Testis (tissue), 5 donors: ENCODE measurements around a stretch of chr2.

DNA sequence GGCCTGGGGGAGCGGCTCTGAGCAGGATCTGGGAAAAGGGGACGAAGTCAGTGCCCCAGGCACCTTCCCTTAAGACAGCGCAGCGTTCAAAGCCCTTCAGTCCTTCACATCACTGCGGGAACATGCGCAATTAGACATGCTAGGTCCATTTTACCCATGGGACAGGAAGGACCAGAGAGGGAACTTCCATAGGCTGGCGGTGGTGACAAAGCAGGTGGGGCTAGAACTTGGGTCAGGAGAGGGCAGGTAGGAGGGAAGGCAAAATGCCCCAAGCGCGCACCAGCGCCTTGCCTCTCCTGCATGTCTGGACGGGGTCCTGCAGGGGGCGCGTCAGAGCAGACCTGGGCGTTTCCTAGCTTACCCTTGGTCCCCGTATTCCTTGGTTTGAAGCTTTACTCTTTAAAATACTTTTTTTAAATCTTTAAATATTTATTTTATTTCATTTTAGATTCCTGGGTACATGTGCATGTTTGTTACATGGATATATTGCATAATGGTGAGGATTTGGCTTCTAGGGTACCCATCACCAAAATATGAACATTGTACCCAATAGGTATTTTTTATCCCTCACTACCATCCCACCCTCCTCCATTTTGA is 59.8 kb upstream of the IL1RL1 start:
- PRO-cap, 3 experiments: peak in 1 of 3 experiments; most common minus-strand start position 306 of the sequence (in 1)
- RAMPAGE, long total RNA, 2 experiments: no peak in any of the 2 experiments
- RRBS: no CpG with 5 or more reads among the region's 15 CpGs

DNA sequence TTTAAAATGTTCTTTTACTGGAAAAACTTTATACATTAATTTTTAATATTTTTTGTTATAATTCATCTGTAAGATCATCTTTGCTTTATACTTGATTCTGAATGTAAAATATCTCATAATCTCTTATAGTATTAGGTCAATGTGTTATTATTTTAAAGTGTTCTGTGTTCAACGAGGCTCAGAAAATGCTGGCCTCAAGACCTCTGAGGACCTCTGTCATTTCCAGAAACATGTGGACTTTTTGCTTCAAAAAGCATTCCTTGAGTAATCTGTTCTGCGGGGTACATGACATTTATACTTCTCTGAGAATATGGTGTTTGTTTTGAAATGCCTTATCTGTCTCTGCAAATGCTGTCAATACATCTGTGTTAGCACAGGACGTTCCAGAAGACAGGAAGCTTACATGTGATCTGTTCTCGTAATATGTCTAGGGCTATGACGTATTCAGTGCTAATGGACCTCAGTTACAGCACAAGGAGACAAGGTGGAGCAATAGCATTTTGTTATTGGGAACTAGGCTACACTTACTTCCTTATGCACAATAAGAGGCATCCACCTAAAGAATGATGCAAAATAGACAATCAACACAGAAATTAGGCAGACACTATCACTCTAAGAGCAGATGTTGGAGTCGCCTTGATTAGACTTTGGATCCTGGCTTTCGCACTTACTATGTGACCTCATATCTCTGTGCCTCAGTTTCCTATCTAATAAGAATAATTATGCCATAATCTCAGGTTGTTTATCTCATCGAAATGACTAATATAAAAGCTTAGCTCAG is 37.6 kb upstream of the IL1RL1 start:
- PRO-cap, 3 experiments: peak in 1 of 3 experiments; most common minus-strand start position 349 of the sequence (in 1)
- RAMPAGE, long total RNA, 2 experiments: no peak in any of the 2 experiments
- RRBS: no CpG with 5 or more reads among the region's 8 CpGs

DNA sequence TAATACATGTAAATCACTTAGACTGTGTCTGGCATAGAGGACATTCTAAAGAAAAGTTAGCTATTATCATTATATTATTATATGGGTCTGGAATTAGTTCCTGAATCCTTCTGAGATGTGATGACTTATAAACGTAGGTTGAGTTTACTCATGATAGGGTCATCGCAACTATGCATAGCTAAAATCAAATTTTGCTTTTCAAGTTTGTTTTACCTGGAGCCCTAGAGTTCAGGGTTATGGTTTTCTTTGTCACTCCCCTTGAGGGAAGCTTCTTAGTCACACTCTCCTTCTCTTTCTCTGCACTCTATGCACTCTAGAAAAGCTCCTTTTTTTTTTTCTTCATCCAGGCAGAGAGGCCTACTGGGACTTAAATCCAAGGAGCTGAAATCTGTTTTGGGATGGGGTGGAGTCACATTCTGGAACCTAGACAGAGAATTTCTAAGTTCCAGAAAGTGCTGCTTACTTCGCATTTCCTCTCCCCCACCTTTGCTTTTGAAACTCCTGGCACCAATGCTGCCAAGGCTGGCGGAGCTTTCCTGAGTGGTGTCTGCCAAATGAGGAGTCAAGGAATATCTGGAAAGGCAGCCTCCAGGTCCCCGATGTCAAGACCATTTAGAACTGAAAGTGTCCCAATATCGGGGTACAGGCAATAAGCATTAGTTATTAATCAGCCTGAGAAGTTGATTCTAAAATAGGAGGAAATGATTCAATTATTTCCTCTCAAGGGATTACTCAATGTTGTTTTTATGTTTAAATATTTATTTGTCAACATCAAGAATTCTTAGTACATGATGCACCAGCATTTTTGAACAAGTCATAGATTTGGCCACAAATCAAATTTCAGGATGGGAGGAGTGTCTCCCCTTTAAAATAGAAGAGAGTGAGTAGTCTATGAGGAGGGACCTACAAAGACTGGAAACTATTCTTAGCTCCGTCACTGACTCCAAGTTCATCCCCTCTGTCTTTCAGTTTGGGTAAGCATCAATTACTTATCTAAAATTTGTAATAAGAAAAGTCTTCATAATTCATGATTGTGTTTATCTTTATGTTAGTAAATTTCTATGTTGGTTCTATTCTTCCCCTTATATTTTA is 18.9 kb upstream of the IL18R1 start:
- PRO-cap, 3 experiments: no peak in any of the 3 experiments
- RAMPAGE, long total RNA, 2 experiments: no peak in any of the 2 experiments
- RRBS: no CpG with 5 or more reads among the region's 7 CpGs

- PRO-cap, 3 experiments: no peak in any of the 3 experiments
- RAMPAGE, long total RNA, 2 experiments: no peak in any of the 2 experiments
- RRBS: no CpG with 5 or more reads among the region's 8 CpGs
These were observed 372.6 kb upstream of the POU3F3 start for GRCh38 chr2:104481274-104481786.

- PRO-cap, 3 experiments: no peak in any of the 3 experiments
- RAMPAGE, long total RNA, 2 experiments: no peak in any of the 2 experiments
- RRBS: 16% methylated on average over 1 of the region's 23 CpGs
These were observed 195.7 kb upstream of the POU3F3 start for GRCh38 chr2:104657986-104658782.

- PRO-cap, 3 experiments: no peak in any of the 3 experiments
- RAMPAGE, long total RNA, 2 experiments: no peak in any of the 2 experiments
- RRBS: no CpG with 5 or more reads among the region's 2 CpGs
These were observed 95.9 kb upstream of the POU3F3 start for GRCh38 chr2:104758029-104758355.

DNA sequence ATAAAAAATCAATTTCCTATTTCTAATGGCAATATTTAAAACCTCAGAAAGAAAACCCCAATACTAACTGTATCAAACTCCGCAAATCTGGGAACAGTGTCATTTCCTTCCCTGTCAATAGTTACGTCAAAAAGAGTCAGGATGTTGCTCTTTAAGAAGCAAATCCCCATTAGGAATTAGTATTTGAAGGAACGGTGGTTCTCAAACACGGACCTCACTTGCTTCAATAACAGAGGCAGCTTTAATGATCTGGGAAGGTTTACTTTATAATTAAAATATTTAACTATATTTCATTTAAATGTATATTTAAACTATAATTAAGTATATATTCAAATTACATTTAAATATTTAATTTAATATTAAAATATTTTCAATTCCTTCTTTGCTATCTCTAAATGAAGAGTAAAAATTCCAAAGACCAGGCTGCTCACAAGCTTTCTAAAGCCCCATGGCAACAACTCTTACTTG is 63.1 kb upstream of the POU3F3 start:
- PRO-cap, 3 experiments: no peak in any of the 3 experiments
- RAMPAGE, long total RNA, 2 experiments: no peak in any of the 2 experiments
- RRBS: no CpG with 5 or more reads among the region's 4 CpGs

GRCh38 chr2:104855009-104855926 is 1.4 kb downstream of the POU3F3 start:
- PRO-cap, 3 experiments: peak in 1 of 3 experiments; most common plus-strand start chr2:104855421 (in 1)
- RAMPAGE, long total RNA, 2 experiments: no peak in any of the 2 experiments
- RRBS: 2% methylated on average over 32 of the region's 134 CpGs

- PRO-cap, 3 experiments: no peak in any of the 3 experiments
- RAMPAGE, long total RNA, 2 experiments: no peak in any of the 2 experiments
- RRBS: no CpG with 5 or more reads among the region's 6 CpGs
These were observed 61.1 kb upstream of the MRPS9 start for GRCh38 chr2:104976549-104977315.

DNA sequence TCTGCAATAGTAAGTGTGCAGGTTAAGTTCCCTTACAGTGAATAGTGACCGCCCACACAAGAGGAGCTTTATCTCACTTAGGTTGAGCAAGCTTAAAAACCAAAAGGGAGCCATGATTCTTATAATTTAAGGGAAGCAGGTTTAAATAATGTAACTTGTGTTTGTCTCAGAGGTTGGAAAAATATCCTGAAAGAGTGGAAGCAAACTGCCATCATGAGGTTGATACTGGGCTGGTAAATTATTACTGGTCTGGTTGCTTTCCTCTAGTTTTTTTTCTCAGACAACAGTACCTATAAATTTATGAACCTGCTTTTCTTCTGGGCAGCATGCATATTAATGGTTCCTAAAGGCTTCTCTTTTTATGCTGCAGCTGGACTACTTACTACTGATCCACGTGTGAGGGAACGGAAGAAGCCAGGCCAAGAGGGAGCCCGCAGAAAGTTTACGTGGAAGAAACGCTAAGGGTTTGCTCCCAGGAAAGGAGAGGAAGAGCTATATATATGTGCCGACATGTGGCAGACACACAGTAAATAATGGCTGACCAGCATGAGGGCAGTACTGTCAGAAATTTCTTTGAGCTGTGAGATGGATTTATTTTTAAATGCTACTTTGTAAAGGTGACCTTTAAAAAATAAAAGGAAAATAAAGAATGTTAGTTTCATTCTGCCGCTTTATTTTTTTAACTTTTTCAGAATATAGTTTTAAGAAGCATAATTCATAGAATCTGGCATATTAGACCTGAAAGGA is 61.6 kb downstream of the MRPS9 start:
- PRO-cap, 3 experiments: no peak in any of the 3 experiments
- RAMPAGE, long total RNA, 2 experiments: no peak in any of the 2 experiments
- RRBS: no CpG with 5 or more reads among the region's 8 CpGs

- PRO-cap, 3 experiments: no peak in any of the 3 experiments
- RAMPAGE, long total RNA, 2 experiments: no peak in any of the 2 experiments
- RRBS: no CpG with 5 or more reads among the region's 4 CpGs
These were observed 87.6 kb downstream of the MRPS9 start for GRCh38 chr2:105125444-105125926.

DNA sequence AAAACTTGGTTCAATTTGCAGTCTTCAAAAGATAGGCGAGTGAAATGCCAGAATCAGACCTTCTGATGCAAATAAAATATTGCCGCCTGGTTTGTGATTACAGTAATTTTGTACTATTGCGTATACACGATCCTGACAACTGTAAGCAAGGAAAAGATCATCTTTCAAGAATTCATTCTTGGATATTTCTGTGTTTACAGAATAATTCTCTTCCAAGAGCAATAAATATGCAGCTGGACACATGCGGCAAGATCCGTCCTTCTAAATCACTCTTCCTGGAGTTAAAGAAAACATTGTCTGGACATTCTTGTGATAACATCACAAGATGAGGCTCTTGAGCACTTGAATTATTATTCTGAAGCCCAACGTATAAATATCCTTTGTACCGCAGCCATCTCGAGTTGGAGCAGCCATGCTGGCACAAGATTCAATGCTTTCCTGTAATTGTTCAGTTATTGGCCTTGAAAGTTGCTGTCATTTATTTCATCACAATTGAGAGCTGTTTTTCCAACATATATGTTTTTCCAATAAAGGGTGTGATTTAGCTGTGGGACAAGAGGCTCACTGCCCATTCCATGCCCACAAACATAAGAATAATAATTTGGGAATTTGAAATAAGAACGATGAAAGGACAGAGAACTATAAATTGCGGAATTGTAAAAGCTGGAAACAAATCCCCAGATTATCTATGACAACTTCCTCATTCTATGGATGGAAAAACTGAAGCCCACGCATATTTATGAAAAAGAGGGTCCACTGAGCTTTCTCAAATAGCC is 9.8 kb downstream of the FHL2 start:
- PRO-cap, 3 experiments: no peak in any of the 3 experiments
- RAMPAGE, long total RNA, 2 experiments: no peak in any of the 2 experiments
- RRBS: no CpG with 5 or more reads among the region's 12 CpGs

GRCh38 chr2:105393730-105394519 is 4.9 kb downstream of the FHL2 start:
- PRO-cap, 3 experiments: peak in 3 of 3 experiments; most common plus-strand start chr2:105394087 (in 2); most common minus-strand start chr2:105393824 (in 1)
- RAMPAGE, long total RNA, 2 experiments: no peak in any of the 2 experiments
- RRBS: no CpG with 5 or more reads among the region's 15 CpGs

GRCh38 chr2:105396089-105397334 is 2.3 kb downstream of the FHL2 start:
- PRO-cap, 3 experiments: peak in 1 of 3 experiments; most common plus-strand start chr2:105397222 (in 1); most common minus-strand start chr2:105396959 (in 1)
- RAMPAGE, long total RNA, 2 experiments: no peak in any of the 2 experiments
- RRBS: no CpG with 5 or more reads among the region's 19 CpGs

DNA sequence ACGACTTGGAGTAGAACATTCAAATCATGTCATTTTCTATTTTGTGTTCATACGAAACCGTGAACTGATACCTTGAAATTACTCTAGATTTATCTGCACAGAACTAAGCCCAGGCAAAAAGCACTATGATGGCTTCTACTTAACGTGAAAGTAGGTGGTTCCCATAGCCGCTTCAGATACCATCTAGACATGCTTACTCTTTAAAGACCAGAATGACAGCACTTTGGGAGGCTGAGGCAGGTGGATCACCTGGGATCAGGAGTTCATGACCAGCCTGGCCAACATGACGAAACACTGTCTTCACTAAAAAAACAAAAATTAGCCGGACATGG is 36.5 kb upstream of the FHL2 start:
- PRO-cap, 3 experiments: no peak in any of the 3 experiments
- RAMPAGE, long total RNA, 2 experiments: no peak in any of the 2 experiments
- RRBS: no CpG with 5 or more reads among the region's 7 CpGs

DNA sequence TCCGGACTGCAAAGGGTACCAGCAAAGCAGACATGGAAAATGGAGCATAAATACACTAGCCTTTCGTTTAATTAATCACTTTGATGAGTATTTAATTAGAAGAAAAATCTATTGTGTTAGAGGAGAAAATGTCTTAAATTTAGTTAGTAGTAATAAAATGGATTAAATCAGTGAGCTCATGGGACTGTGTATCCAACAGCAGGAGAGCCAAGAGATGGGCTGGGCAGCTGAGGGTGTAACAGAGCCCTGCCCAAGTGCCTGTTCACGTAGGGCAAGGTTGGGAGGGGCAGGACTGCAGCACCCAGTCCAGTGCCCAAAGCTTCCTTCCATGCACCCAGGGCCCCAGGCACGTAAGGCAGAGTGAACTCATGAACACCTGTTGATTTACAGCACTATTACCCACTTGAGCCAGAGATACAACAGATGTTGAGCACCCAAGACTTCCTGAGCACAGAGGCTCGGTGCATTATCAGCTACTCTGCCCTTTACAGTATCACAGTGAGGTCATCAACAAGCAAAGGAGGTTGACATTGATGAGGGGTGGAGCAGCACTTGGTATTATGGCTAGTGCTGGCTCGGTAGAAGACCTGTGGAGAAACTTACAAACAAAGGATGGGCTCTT is 50.2 kb upstream of the FHL2 start:
- PRO-cap, 3 experiments: no peak in any of the 3 experiments
- RAMPAGE, long total RNA, 2 experiments: no peak in any of the 2 experiments
- RRBS: no CpG with 5 or more reads among the region's 6 CpGs

GRCh38 chr2:105490048-105490320 is 91.1 kb upstream of the FHL2 start:
- PRO-cap, 3 experiments: no peak in any of the 3 experiments
- RAMPAGE, long total RNA, 2 experiments: no peak in any of the 2 experiments
- RRBS: no CpG with 5 or more reads among the region's 1 CpG

- PRO-cap, 3 experiments: peak in 2 of 3 experiments; most common minus-strand start chr2:105719115 (in 2)
- RAMPAGE, long total RNA, 2 experiments: no peak in any of the 2 experiments
- RRBS: no CpG with 5 or more reads among the region's 3 CpGs
These were observed 25.8 kb upstream of the NCK2 start for GRCh38 chr2:105719043-105719242.

DNA sequence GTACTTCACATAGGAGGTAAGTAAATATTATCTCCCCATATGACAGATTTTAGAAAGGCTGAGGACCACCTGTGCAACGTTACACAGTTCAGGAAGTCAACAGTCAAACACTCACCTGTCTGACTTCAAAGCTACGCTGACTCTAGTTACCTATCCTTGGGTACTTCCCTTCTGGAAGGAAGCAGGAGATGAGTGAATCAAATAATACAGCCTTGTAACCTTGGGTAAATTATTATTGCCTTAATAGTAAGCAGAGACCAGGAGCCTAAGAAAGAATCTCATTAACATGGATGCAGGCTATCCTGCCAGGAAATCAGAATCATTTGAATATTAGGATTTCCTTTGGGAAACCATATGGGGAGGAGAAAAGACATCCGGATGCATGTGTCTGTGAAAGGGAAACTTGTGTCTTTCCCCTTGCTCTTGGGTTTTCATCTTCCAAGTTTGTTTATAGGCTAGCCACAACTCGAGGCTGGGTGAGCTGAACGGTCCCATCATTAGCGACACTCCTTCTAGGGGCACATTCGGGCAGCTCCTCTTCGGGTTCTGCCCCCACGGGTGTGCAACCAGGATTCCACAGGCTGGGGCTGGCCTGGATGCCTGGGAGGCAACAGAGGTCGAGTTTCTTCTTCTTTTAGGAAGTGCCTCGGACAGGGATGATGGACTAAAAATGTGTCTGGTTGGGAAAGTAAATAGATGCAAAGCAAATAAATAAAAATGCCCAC is 945 bp upstream of the NCK2 start:
- PRO-cap, 3 experiments: peak in 3 of 3 experiments; most common plus-strand start position 462 of the sequence (in 3)
- RAMPAGE, long total RNA, 2 experiments: no peak in any of the 2 experiments
- RRBS: no CpG with 5 or more reads among the region's 11 CpGs

DNA sequence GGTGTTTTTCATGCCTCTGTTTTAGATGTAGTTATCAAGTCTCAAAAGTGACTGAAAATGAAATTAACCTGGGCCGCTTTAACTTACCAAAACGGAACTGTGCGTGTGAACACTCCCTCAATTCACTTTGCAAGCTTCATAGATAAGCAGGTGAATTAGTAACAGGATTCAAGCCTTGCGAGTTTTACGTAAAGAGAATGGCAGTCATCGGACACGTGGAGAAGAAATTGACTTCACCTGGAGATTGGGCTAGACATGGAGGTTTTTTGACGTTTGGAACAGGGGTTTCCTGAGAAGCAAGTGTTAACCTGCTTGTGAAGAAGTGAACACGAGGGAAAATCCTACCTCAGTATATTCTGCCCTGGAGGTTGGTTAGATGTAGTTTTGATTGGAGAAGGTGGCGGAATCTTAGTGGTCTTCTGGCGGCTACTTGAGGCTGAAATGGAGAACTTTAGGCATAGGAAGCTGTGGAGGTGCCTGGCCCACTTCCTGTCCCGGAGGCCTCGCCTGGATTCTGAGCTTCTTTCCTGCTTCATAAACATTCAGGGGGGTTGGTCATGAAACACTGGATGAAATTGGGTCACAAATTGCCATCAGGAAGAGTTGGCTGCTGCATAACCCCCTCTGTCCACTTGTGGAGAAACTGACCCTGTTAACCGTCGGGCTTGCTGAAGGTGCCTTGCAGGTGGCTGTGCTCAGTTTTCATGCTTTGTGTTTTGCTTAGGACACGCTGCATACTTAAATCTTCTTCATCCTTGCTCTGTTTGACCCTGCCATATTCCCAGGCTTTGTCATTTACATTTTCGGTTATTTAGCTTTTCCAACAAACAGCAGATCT is 1.9 kb downstream of the NCK2 start:
- PRO-cap, 3 experiments: peak in 3 of 3 experiments; most common plus-strand start position 260 of the sequence (in 1); most common minus-strand start position 129 of the sequence (in 3)
- RAMPAGE, long total RNA, 2 experiments: no peak in any of the 2 experiments
- RRBS: no CpG with 5 or more reads among the region's 17 CpGs